Spleen (tissue), 7 donors: ENCODE measurements around a stretch of chr6.

GRCh38 chr6:167815697-167816243 lies 10.9 kb upstream of the AFDN start:
- PRO-cap, 4 experiments: no peak in any of the 4 experiments
- RAMPAGE, long total RNA, 4 experiments: no peak in any of the 4 experiments

DNA sequence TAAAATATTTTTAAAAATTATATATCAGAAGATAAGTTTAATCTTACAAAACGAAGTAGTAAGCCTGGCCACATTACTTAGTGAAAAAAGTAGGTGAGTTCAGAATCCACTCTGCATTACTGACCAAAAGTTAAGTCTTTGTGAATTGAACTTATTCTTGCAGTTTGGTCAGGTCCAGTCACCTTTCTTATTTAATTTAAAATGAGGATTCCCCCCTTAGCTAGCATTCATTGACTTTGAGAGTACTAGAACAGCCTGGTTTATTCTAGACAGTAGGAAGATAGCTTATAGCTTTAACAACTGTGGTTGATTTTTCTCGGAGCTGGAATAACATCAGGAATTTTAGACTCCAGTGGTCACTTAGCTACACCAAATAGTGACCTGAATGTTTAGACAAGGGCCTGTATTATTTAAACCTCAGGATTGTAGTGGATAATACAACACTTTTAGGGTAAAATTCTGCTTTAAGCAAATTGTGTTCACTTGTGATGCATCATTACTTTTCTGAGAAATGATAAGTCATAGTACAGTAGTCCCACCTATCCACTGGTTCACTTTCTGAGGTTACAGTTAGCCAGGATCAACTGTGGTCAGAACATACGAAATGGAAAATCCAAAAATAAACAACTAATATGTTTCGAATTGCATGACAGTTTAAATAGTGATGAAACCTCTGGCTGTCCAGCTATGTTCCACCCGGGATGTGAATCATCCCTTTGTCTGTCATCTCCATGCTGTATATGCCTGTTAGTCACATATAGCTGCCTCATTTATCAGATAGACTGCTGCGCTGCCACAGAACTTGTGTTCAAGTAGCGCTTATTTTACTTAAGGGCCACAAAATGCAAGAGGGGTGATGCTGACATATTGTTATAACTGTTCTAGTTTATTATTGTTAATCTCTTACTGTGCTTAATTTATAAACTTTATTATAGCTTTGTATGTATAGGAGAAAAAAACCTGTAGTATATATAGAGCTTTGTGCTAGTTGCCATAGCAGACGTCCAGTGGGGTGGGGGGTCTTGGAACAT lies 29.0 kb downstream of the AFDN start:
- PRO-cap, 4 experiments: no peak in any of the 4 experiments
- RAMPAGE, long total RNA, 4 experiments: no peak in any of the 4 experiments

- PRO-cap, 4 experiments: no peak in any of the 4 experiments
- RAMPAGE, long total RNA, 4 experiments: no peak in any of the 4 experiments
These were observed 45.3 kb downstream of the AFDN start for GRCh38 chr6:167872058-167872411.

- PRO-cap, 4 experiments: no peak in any of the 4 experiments
- RAMPAGE, long total RNA, 4 experiments: no peak in any of the 4 experiments
These were observed 69.2 kb upstream of the KIF25 start for GRCh38 chr6:167928167-167928726.

DNA sequence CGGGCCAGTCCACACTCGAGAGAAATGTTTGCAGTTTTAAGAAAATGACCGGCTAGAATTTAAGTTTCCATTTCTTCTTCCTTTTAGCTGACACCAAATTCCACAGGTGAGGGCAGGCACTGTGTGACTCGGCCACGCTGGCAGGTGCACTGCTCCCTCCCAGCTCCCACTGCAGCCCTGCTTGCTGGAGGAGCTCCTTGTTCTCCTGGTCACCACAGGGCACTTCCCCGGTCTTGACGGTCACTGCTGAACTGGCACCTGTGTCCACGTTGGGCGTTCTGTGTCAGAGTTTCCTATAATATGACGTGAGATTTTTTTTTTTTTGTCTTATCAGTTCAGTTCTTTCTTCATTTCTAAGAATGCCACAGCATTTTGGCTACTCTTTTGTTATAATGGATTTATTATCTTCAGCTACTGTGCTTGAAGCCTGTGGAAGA lies 3.6 kb upstream of the KIF25 start:
- PRO-cap, 4 experiments: no peak in any of the 4 experiments
- RAMPAGE, long total RNA, 4 experiments: no peak in any of the 4 experiments

DNA sequence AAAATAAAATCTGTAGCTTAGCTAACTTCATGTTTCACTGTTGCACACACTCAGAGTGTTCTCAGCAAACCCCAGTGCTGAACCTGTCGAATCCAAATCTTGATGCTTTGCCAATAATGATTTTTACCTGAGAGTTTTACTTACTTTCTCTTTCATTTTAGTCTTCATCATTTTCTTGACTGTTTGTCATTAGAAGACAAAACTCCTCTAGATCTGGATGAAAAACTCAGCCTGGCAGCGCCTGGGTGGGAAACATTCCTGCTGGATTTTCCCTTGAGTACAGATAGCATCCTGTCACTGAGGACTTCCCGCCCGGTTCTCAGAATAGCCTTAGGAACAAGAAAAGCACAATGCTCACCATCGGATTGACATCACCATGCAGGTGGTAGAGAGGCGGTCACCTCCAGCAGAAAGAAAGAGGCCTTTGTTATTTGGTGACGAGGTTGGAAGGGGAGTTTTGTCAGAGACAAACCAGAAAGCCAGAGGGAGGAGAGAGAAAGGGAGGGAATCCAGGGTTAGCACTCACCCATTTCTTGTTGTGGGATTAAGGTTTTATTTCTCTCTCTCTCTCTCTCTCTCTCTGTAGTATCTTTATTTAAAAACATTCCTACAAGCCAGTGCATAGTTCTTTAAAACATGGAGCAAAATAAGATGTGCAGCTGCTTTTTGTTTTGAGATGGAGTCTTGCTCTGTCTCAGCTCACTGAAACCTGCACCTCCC lies 39.8 kb downstream of the KIF25 start:
- PRO-cap, 4 experiments: peak in 2 of 4 experiments; most common plus-strand start position 221 of the sequence (in 1); most common minus-strand start position 319 of the sequence (in 1)
- RAMPAGE, long total RNA, 4 experiments: no peak in any of the 4 experiments

DNA sequence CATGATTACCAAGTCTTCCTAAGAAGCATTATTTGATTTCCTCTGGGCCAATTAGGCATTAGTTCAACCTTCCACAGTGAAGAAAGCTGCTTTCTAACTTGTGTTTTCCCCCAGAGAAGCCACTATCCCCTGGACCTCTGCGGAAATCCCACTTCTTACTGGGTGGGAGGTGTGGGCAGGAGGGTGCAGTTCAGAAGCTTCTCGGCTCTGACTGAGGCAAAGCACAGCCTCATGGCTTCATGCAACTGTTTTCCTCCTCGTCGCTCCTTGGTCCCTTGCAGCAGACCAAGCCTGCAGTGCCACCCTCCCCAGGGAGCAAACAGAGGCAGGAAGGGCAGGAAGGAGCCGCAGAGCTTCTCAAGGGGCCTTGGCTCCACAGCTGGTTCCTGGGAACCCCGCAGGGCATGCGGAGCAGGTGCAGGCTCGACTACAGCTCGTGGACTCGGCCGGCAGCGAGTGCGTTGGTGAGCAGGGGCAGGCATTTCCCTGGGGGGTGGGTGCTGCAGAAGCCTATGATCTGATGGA lies 37.3 kb downstream of the FRMD1 start:
- PRO-cap, 4 experiments: no peak in any of the 4 experiments
- RAMPAGE, long total RNA, 4 experiments: no peak in any of the 4 experiments

DNA sequence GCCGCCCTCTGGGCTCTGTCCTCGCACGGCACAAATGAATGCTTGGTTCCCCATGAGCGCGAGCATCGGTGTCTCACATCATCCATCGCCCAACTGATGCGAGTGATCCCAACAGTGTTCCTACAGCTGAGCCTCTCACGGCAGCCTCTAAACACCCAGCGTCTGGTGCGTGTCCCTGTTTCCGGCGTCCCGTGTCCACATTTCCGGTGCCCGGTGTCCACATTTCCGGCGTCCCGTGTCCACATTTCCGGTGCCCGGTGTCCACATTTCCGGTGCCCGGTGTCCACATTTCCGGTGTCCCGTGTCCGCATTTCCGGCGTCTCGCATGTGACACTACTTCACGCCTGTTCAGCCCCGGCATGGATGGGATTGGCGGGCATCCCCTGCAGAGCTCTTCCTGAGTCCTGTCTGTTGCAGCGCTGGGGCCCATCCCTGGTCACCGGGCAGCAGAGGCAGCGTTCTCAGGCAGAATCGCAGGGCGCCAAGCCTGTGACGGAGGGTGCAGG lies 3.3 kb downstream of the FRMD1 start:
- PRO-cap, 4 experiments: no peak in any of the 4 experiments
- RAMPAGE, long total RNA, 4 experiments: no peak in any of the 4 experiments

DNA sequence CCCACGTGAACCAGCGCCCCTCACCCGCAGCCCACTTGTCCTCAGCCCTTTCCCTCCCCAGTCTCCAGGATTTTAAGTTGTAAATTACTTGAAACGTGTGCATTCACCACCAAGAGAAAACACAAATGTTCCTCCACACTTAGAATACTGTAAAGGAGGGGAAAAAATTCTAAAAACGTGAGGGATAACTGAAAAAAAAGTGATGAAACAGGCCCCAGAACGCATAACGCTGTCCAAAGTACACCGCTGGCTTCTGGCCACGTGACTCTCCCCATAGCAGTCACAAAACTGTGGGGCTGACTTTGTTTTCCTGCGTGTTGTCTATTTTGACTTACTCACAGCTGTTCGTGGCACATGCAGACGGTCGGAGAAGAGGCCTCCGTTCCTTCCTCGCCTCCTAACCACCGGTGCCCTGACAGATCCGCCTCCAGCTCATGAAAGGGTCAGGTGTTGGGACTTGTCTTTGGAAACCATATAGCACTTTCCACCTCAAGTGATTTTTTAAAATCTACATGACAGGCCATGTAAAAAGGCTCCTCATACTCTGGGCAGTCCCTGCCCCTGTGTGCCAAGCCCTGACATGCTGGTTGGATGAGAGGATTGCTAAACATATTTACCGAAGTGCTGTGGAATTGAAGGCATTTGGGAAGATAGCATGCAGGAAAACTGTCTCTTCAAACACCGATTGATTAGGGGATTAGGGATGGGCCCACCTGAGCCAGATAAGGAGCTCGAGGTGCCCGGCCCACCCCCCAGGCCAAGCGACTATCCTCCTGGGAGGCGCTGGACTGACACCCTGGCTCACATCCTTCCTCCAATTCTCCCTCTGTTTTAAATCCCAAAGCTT lies 54.9 kb downstream of the DACT2 start:
- PRO-cap, 4 experiments: no peak in any of the 4 experiments
- RAMPAGE, long total RNA, 4 experiments: no peak in any of the 4 experiments

DNA sequence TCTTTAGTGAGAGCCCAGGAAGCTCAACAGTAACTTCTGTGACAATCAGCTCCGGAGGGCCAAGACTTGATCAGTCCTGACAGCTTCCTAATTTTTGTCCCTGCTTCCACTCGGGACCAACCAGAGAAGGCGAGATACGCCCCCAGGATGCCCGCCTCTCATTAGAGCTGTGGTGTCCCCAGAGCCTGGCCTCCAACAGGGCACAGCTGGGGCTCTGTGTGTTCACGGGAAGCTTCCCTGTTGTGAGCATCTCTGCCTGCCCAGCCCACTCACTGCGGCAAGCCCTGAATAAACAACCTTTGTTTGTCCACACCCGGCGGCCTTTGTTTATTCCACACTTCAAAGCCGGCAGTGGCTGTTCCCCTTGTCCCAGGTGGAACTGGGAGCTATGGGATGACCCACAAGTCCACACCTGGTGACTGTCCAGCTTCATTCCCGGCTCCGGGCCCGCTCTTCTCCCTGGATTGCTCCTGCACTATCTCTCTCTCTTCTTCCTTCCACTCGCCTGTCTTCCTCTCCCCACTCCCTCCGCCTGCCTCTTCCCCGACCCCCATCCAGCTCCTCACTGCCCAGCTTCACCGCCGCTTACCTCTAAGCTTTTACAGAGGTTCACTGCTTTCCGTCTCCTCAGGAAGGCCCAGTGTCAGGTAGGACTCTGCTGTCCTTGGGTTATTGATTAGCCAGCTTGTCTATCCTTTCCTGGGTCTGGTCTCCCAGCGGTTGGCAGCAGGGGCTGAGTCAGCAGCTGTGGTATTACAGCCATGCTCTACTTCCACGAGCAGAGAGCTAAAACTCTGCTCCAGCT lies 17.9 kb downstream of the DACT2 start:
- PRO-cap, 4 experiments: no peak in any of the 4 experiments
- RAMPAGE, long total RNA, 4 experiments: no peak in any of the 4 experiments

- PRO-cap, 4 experiments: no peak in any of the 4 experiments
- RAMPAGE, long total RNA, 4 experiments: no peak in any of the 4 experiments
These were observed 6.7 kb upstream of the DACT2 start for GRCh38 chr6:168326147-168326840.

DNA sequence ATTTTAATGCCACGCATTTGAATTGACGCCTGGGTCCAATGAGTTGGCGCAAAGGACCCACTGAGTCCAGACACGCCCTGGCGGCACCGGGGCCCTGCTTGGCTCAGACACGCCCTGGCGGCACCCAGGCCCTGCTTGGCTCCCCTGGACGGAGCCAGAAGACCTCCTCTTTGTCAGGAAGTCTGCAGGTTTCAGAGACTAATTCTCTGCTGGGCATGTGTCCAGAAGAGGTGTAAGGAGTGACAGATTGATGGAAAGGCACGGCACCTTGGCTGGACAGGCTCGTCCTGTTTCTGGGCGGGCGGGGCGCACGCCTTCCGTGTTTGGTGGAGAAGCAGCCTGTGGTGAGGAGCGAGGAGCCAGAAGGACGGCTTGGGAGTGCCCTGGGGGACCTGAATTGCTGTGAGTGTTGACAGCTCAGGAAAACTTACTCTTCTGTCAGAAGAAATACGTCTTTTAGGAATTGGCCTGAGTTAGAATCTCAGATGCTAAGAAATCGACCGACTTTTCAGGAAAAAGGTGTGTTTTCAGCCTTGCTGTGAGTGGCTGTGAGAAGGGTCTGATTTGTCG lies 23.1 kb upstream of the DACT2 start:
- PRO-cap, 4 experiments: no peak in any of the 4 experiments
- RAMPAGE, long total RNA, 4 experiments: no peak in any of the 4 experiments

DNA sequence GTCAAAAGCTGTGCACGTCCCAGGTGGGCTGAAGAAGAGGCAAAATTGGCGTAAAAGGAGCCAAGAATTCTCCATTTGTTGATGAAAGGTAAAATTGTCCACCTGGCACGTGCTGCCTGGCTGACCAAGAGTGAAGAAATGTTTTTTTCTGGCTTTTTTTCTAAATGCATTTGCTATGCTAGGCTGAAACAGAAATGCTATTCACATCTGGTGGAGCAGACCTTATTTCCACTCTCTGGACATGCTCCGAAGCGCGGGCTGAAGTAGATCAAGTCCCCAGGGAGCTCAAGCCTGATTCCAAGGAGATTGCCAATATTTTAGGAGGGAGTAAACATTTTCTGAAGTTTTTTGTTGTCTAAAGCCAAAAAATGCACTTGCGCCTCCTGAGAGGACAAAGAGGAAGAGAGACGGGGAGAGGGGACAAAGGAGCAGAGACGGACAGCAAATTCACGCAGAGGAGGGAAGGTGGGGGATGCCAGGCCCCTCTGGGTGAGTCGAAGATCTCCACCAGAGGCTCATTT lies 23.3 kb upstream of the SMOC2 start:
- PRO-cap, 4 experiments: no peak in any of the 4 experiments
- RAMPAGE, long total RNA, 4 experiments: no peak in any of the 4 experiments

DNA sequence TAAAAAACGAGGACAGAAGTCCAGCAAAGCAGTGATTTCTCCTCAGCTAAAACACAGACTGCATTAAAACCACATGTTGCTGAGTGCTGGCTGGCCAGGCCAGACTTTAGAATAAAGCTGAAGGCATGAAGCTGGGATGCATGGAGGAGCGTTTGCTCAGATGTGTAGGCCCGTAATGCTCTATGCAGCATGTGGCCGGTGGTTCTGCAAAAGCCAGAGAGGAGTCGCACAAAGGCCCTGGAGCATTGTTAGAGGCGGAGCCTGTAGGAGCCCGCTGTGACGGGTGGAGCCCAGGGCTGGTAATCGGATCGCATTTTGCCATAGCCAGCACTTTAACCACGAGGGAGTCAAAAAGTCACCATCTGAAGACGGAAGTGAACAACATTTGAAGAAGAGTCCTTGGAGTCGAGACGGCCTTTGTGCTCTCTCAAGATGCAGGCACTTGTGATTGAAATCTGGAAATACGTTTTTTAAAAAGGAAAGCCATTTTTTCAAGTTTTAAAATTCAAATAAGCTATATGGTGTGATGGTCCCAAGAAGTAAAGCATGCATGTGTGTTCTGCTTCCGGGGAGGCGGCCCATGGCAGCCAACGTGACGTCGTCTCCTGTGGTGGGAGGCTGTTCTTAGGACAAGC lies 83.8 kb downstream of the SMOC2 start:
- PRO-cap, 4 experiments: peak in 1 of 4 experiments; most common plus-strand start position 388 of the sequence (in 1)
- RAMPAGE, long total RNA, 4 experiments: no peak in any of the 4 experiments

GRCh38 chr6:168624399-168624826 lies 183.4 kb downstream of the SMOC2 start:
- PRO-cap, 4 experiments: no peak in any of the 4 experiments
- RAMPAGE, long total RNA, 4 experiments: no peak in any of the 4 experiments

DNA sequence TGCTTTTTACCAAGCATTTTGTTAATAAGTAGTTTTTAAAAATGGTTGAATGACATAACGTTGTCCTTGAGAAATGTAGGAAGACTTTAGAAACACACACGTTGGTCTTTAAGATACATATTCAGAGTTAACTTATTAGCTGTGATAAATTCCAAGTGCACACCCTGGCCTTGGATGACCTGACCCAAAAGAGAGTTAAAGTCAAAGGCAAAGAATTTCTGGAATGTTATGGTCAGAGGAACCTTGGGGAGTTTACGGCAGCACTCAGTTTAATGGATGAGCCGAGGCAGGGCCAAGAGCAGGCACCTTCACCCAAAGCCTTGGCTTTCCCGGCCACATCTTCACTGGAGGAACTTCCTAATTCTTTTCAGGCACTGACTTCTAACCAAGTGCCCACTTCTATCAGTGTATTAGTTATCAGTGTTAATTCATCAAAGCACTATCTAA lies 200.5 kb downstream of the SMOC2 start:
- PRO-cap, 4 experiments: no peak in any of the 4 experiments
- RAMPAGE, long total RNA, 4 experiments: no peak in any of the 4 experiments

DNA sequence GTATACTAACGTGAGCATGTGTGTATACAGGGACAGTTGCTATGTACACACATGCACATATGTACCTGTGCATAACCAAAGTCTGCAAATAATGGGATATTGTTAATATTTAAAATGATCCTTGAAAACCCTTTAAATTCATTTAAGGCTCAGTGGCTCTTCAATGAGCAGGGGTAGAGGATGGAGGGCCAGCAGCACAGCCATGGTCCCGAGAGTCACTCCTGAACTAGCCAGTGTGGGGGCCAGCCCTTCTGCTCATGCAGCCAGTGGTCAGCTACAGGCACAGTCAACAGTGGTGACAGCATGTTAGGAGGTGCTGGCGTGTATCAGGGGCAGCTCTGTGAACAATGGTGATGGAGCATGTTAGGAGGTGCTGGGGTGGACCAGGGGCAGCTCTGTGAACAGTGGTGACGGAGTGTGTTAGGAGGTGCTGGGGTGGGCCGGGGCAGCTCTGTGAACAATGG lies 378.6 kb downstream of the THBS2 start:
- PRO-cap, 4 experiments: peak in 1 of 4 experiments; most common minus-strand start position 208 of the sequence (in 1)
- RAMPAGE, long total RNA, 4 experiments: no peak in any of the 4 experiments

- PRO-cap, 4 experiments: no peak in any of the 4 experiments
- RAMPAGE, long total RNA, 4 experiments: no peak in any of the 4 experiments
These were observed 375.8 kb downstream of the THBS2 start for GRCh38 chr6:168877567-168878573.

DNA sequence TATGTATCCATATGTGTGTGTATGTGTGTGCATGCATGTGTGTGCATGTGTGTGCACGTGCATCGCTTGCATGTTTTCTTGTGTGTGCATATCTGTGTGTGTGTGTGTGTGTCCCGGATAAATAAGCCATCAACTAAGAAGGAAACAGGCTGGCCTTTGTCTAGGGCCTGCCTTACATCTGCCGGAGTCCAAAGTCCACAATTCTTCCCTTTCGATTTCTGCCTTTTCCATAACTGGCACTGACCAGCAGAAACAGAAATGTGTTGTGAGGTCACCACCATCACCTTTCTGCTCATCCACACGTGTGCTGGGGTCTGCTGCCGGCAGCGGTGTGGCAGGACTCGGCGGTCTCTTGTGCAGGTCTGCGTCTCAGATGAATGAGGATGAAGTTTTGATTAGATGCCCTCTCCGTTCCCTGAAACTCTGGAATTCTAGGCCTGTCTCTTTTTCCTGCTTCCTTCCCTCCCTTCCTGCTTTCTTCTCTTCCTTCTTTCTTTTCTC lies 358.0 kb downstream of the THBS2 start:
- PRO-cap, 4 experiments: no peak in any of the 4 experiments
- RAMPAGE, long total RNA, 4 experiments: no peak in any of the 4 experiments

GRCh38 chr6:169269222-169269962 lies 15.7 kb upstream of the THBS2 start:
- PRO-cap, 4 experiments: no peak in any of the 4 experiments
- RAMPAGE, long total RNA, 4 experiments: no peak in any of the 4 experiments